Pulmonary lymph node (tissue), 1 donor: ENCODE results near the genes FAM166A and NRARP.

DNA sequence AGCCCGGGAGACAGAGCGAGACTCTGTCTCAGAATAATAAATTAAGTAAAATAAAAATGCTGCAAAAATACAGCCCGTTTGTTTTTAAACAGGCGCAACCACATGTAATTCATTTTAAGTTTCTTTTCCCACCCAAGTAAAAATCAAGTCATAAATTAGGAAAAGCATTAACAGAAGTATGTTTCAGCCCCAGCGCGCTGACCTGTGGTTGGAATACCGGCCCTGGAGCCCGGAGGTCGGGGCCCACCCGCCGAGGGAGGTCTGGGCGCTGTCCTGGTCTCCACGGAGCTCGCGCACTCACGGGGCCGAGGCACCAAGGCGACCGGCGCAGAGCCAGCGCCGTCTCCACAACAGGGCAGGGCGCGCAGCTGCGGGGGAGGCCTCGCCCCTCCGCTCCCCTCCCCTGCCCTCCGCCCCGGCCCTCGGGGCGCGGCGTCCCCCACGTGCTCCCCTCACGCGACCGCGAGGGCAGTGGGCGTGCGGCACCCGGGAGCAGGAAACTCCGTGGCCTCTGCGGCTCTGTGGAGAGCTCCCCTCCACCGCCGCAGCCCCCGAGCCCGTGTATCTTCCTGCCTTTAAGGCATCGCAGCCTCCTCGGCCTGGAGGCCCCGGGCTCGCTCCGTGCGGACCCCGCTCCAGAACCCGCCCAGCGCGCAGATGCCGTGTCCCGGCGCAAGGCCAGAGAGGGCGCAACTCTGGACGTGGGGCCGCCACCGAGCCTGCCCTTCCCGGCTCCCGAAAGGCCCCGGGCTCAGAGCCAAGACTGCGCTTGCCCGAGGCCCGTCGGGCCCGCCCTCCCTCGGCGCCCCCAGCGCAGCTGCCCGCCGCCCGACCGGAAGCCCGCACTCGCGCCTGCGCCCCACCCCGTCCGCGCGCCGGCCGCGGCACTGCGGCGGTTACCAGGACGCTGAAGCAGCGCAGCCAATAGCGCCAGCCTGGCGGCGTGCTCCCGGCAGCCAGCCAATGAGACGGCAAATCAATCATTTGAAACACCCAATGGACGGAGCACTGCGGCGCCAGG, 715 bp upstream of the TUBB4B start:
- PRO-cap: unidirectional peak, plus-strand start at position 471 of the sequence; unidirectional peak, minus-strand start at position 737 of the sequence; bidirectional peak, plus-strand start outside the sequence, minus-strand start at position 870 of the sequence

GRCh38 chr9:137247639-137248059, at the start of gene FAM166A:
Gene FAM166A, minus strand, starts transcription at chr9:137247751.
- PRO-cap: no peak

DNA sequence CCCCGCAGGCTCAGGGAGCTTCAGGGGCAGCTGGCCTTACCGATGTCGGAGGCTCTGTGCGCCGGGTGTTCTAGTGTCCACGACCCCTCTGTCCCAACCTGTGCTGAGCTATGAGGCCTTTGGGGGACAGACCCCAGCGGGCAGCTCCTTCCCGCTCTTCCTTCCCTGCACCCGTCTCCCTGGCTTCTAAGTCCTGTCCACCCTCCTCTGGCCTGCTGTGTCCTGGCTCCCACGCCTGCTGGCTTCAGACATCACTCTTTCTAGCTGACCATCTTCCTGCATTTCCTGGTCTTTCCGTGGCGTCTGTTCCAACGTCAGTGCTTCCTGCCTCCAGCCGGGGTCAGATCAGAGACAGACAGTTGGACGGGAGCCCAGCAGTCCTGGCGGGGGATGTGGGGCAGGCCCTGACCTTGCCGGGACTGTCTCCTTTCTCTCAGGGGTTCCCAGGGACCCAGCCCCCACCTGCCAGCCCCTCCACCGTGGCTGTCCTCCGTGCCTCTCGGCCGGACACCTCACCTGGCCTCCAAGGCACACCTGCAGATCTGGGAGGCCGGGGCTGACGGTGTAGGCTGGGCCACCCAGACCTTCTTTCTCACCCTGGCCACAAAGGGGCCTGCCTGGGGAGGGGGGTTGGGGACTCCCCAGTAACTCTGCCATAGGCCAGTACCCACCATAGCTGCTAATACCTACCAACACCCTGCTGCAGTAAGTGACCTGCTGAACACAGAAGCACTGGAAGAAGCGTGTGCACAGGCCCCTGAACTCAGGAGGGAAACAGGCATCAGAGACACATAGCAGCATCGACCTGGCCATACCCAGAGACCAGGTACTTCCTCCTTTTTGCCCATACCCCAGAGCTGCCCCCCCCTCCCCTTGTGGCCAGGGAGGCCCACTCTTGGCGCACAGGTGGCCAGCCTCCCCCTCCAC, 5.3 kb downstream of the NRARP start:
- PRO-cap: bidirectional peak, plus-strand start at position 374 of the sequence, minus-strand start at position 258 of the sequence

- PRO-cap: no peak
Observed at GRCh38 chr9:137299557-137300472, 2.3 kb downstream of the NRARP start.

DNA sequence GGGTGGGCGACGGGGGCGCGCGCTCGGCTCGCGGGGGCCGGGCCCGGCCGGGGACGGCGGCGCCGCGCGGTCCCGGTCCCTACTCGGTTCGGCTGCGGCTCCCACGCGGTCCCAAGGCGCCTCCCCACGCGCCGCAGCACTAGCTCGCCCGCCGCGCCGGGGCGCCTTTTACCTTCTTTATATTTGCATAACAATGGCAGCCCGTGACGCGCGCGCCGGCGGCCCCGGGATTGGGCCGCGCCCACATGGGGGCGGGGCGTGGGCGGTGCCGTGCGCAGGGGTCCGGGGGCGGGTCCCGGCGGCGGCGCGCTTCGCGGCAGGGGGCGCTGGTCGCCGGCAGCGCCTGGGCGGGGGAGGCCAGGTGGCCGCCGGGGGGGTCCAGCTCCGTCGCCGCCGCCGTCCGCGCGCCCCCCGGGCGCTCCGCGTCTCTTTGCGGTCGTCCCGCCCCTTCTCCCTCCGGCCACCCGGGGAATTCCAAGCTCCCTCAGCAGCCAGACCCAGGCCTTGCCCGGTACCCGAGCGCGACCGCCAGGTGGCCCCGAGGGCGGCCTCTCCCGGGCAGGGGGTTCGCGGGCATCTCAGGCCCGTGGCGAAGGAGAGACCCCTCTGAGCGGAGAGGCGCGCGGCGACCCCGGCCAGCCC, at the start of gene NRARP:
Gene NRARP (minus strand): TSS at position 141 of the 642 bp plus-strand sequence.
- PRO-cap: bidirectional peak, plus-strand start at position 307 of the sequence, minus-strand start at position 141 of the sequence

DNA sequence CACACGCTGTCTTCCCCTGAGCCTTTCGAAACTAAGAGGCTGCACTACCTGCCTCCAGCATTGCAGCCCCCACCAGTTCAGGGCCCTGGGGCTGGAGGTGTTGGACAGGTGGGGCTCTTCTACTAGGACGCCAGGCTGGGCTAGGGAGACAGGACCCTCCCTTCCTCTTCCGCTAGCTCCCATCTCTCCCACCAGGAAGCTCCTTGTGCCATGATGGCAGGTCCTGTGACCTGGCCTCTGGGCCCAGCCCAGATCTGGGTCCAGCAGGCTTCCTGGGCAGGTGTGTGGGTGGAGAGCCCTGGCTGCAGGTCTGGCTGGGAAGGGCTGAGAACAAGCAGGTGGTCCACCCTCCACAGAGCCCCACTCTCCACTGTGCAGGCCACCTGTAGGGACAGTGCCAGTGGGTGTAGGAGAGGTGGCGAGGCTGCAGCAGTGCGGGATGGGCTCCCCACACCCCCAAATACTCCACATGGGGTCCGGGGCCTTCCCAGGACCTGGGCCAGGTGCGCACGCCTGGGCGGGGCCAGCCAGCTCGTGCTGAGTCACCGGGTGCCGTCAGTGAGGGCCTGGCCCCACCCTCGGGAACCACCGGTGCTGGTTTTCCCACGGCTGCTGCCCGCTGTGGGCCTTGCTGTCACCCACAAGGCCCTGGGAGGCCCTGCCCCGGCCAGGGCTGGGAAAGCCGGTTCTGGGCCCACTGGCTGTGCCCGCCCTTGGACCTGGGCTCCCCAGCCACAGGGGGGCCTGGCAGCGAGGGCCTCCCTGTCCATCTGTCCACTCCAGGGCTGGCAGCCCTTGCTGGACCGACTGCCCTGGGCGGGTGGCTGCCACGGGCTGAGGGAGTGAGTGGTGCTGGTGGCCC, 9.2 kb upstream of the NRARP start:
- PRO-cap: no peak

DNA sequence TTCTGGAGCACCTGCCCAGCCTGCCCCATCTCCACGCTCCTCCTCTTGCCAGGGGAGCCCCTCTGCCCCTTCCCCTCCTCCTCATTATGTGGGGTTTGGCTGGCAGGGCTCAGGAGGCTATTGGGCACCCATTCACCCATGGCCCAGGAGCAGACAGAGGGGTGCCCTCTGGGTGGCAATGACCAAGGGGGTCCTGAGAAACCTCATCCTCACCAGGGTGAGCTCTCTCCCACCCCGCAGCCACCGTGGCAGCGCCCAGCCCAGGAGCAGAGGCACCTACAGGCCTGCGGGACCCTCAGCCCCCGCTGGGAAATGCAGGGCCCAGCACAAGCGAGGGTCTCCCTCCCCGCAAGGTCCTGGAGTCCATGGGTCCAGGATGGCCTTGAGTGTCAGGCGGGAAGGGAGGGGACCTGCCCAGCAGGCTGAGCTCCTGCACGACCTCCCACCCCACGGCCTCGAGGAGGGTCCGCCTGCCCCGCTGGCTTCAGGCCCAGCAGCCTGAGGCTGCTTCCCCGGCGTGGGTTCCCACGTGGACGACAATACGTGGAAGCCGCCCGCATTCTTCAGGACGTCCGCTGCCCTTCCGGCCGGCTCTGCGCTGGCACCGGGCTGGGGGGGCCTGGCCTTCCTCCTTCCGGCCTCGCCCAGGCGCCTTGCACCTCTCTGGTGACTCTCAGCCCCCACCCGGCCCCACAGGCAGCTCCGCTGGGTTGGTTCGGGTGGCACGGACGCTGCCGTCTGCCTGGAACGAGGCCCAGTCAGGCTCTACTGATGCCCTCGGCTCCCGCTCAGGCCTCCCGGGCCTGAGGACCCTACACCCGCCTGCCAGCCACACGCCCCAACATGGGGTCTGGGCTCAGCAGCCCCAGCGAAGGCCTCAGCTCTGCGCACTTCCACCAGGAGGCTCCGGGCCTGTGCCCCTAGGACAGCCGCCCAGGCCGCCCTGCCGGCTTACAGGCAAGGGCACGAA, 51.6 kb upstream of the NRARP start:
- PRO-cap: no peak

DNA sequence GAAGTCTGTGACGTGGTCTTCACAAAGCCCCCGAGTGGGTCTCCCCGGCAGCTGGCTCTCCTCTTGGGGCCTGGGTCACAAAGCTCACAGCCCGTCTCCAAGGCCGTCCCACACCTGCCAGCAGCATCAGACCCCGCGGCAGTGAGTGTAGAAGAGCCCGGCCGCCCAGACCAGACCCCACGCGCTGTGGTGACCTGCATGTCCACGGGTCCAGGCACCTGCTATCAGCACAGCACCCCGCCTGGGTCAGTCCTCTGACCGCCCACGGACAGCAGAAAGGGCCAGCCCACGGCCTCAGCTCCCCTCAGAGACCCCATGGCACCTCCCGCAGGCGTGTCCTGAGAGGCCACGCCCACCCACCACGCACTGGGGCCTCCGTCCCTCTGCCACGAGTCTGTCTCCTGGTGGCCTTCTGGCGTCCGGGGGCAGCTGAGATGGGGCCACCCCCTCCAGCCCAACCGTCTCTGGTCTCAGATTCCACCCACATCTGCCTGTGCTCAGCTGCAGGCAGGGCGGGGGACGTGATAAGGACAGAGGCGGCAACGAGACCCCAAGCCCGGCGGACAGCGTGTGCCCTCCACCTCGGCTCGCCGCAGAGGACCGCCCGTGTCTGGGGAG, 34.2 kb downstream of the EXD3 start:
- PRO-cap: no peak

- PRO-cap: no peak
Observed at GRCh38 chr9:137416761-137417151, 6.2 kb downstream of the EXD3 start.

GRCh38 chr9:137455902-137456962, 2.9 kb downstream of the NSMF start:
- PRO-cap: no peak

DNA sequence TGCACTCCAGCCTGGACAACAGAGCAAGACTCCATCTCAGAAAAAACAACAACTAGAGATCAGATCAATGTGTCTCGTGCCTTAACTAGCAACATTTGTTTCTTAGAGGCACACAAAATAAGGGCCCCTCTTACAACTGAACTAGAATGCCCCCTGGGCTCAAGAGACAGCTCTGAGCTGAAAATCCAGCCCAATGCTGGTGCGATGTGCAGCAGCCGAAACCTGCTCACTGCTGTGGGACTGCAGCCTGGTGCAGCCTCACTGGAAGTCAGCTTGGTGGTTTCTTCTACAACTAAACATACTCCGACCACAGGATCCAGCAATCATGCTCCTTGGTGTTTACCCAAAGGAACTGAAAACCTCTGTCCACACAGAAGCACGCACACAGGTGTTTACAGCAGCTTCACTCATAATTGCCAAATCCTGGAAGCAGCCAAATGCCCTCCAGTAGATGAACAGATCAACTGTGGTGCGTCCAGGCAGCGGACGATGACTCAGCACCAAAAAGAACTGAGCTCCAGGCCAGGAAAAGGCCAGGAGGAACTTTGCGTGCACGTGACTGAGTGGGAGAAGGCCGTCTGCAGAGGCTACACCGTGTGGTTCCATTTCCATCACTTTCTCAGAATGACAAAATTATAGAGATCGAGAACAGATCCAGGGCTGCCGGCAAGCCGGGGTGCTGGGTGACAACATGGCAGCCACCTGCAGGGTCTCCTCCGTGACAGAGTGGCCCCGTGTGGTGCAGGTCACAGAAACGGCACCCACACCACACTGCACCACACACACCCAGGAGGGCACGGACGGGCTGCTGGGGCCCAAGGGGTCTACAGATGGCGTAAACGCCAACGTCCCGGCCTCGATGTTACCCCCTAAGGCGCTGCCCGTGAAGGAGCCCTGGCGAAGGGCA, 23.0 kb upstream of the NSMF start:
- PRO-cap: no peak

- PRO-cap: no peak
Observed at GRCh38 chr9:137517478-137517980, 32.7 kb downstream of the PNPLA7 start.

GRCh38 chr9:137534740-137535283, 15.4 kb downstream of the PNPLA7 start:
- PRO-cap: no peak

DNA sequence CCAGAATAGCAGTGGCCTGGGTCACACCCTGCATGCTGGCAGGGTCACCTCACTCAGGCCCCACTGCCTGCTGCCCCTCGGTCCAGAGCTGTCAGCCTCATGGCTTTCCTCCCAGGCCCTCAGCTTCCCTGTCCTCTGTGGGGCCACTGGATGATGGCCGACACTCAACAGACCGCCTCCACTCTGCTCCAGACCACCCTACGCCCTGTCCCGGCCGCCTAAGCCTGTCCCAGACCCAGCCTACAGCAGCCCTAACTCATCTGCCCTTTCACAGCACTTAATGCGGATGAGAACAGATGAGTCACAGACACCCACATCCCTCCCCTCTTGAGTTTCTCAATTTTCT, 5.9 kb downstream of the PNPLA7 start:
- PRO-cap: no peak

DNA sequence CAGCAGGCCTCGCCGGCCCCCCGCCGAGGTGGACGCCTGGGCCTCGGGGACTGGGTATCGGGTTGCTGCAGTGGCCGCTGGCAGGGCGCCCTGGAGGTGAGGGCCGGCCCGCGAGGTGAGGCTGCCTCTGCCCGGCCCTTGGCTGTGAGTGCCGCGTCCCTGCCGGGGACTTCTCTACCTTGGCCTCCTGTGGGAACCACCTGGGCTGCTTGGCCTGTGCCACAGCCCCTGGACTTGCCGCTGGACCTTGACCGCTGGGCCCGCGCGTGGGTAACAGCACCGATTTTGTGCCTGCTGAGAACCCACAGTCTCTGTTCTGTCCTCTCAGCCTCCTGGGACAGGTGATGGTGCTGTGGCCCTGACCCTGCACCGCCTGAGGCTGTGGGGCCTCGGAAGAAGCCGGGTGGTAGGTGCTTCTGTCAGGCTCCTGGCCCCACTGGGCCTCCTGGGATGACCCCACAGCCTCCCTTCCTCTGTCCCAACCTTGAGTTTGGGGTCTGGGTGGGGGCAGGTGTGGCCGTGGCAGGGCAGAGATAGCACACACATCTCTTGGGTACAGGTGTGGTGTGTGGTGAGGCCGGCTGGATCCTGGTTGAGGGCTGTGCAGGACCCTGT, 896 bp downstream of the ARRDC1 start:
- PRO-cap: no peak

GRCh38 chr9:137619143-137620167, 650 bp downstream of the EHMT1 start:
- PRO-cap: no peak

DNA sequence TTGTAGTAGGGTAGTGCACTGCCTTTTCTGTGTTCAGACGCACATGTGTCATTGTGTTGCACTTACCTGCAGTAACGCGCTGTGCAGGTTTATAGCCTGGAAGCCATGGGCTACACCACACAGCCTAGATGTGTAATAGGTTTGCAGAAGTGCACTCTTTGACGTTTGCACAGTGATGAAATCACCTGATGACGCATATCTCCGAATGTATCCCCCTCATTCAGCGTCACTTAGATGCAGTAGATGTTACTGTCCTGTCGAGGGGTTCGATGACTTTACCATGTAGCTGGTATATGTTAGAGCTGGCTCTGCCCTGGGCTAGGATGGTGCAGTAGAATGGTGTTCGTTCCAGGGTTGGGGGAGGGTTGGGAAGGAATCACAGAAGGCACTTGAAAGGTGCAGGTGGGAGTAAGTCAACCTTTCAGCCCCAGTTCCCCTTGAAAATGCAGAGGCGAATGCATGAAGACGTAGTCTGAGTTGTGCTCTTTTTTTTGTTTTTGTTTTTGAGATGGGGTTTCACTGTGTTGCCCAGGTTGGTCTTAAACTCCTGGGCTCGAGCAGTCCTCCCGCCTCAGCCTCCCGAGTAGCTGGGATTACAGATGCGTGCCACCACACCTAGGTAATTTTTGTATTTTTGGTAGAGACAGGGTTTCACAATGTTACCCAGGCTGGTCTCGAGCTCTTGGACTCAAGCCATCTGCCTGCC, 13.3 kb downstream of the EHMT1 start:
- PRO-cap: no peak

- PRO-cap: no peak
Observed at GRCh38 chr9:137667589-137668203, 48.9 kb downstream of the EHMT1 start.

DNA sequence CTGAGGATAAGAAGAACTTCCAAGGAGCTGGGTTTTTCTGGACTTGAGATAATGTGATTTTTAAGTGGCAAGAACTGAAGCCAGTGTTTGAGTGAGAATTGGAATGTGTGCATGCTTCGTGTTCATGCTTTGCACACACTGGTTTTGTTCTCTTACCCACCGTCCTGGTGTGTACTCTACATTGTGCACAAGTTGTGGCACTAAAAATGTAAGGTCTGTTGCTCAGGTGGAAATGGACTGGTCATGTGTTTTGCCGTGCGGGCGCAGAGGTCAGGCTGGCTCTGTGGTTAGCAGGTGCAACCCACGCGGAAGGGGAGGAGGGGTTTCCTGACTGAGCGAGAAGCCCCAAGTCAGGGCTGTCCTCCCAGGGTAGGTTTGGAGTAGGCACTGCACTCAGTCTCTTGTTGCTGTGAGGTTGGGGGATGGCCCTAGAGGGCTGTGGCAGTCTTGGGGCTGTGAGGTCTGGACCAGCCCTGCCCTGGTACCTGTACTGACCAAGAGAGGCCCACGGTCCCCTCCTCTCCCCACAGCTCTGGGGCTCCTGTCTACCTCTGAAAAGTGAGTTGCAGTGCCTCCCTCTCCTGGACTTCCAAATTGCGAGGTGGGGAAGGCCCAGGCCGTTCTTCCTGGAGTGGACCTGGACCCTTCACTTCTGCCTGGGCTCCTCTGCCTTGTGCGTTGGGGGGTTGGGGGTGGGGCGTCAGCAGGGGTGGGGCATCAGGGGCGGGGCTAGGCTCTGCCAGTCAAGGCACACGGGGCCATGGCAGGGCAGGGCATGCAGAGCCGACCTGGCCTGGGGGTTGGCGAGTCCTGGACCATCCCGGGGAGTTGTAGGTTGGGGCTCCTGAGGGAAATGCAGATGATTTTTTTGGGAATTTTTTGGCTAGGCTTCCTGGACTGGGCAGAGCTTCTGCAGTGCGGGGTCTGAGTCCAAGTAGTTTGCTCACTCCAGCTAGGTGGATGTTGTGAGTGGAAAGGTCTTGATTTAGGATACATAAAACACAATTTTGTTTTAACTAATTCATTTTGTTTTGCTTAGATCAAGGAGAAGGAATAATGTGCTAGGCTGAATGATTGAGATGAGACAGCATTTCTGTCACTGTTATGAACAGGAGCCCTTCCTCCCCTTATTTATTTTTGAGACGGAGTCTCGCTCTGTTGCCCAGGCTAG, 86.9 kb downstream of the EHMT1 start:
- PRO-cap: bidirectional peak, plus-strand start at position 367 of the sequence, minus-strand start at position 239 of the sequence

DNA sequence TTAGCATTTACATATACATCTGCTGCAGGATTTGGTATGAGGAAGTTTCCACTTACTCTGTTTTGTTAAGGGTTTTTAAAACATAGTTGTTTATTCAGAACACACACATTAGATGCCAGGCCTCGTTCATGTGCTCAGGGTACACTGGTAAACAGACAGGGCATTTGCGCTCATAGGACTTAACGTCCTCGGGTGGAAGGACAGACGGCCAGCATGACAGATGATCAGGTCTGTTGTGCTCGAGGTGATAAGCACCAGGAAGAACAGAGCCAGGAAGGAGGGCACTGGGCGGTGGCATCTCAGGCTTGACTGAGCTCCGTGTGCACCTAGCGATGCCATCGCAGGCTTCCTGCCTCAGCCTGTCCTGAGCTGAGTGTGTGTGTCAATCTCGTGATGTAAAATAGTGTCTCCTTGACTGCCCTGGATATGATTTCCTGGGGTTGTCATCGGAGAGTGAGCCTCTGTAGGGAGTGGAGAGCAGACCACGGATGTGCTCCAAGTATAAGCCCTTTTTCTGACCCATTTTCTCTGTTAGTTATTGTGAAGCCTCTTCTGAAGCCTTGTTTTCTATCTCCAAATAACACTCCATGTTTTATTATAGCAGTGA, 96.6 kb downstream of the EHMT1 start:
- PRO-cap: bidirectional peak, plus-strand start at position 452 of the sequence, minus-strand start at position 232 of the sequence